SJSA1 (cell line): ENCODE measurements around a stretch of chr2.

DNA sequence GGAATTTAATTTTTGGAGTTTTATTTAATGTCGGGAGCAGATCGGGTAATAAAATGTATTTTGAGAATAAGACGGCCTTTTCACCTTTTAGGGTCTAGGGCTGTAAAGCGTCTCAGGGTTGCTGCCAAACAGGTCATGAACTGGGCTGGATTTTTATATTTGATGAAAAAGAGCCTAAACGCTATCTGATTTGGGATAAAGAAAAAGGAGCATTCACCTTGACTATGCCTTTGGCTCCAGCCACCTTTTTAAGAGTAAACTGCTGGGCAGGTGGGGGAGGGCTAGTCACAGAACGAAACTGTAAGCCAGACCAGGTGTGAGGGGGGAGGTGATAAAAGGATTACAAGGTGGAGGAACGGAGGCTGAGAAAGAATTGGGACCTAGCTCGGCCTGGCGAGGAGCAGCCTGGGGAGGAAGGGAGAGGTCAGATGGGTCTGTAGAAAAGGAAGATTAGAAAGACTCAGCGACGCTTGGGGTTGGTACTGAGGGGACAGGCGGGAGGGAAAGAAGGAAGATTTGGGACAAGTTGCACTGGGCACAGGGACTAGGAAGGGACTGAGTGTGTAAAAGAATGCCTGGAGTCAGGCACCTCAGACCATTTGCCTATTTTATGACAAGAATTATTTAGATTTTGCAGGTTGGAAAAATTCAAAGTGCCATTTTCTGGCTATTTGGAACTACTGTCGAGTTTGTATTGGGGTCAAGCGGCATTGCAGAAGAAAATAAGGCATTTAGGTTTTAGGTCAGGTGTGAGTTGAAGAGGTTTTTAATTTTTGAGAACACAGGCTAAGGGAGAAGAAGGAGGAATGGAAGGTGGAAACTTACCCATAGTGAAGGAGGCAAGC lies 805.3 kb upstream of the ID2 start:
- RAMPAGE, long total RNA: no peak

GRCh38 chr2:7877706-7878655 lies 803.9 kb upstream of the ID2 start:
- RAMPAGE, long total RNA: no peak

DNA sequence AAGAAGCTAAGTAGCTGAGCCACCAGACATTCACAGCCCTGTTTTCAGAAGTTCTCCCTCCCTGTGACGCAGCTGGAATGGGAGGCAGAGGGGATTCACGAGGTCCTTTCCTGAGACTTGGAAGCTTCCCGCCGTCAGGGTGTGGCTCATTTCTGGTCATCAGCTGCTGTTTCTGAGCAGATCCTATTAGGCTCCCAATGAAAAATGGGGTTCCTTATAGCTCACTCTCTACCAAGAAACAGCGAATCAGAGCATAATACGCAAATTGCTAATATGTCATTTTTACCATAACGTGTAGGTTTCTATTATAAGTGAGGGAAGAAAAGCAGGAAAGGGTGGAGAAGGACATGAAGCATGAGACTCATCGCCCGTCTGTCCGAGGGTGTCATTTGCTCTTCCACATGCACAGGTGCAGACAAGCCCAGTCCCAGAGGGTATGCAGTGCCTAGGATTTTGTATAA lies 559.2 kb upstream of the ID2 start:
- RAMPAGE, long total RNA: no peak

DNA sequence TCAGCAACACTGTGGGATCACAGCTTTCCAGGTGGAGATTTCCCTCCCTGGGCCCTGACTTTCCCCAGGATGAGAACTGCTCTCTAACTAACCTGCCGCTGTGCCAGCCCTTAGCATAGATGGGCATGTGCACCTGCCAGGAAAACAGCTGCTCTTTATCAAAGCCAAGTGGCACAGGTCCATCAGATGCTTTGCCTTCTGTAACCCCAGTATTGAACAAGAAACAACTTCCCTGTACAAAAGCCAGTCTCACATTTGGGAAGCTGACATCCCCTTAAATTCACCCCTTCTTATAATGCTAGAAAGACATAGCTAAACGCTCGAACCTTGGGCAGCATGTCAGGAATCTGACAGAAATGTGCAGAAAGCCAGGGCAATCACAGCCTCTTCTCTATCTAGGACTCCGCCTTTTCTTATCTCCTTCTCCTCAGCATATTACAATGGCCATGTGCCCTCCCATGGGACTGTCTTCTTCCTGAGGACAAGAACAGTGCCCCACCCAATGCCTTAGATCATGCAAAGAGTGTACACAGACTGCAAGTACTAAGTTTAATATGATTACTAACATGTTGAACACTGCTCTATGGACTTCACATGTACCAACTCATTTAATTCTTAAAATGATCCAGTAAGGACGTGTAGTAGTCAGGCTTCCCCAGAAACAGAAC lies 535.3 kb upstream of the ID2 start:
- RAMPAGE, long total RNA: no peak

- RAMPAGE, long total RNA: no peak
Measured at GRCh38 chr2:8238842-8239380, 442.9 kb upstream of the ID2 start.

- RAMPAGE, long total RNA: no peak
Measured at GRCh38 chr2:8412029-8412635, 269.7 kb upstream of the ID2 start.

DNA sequence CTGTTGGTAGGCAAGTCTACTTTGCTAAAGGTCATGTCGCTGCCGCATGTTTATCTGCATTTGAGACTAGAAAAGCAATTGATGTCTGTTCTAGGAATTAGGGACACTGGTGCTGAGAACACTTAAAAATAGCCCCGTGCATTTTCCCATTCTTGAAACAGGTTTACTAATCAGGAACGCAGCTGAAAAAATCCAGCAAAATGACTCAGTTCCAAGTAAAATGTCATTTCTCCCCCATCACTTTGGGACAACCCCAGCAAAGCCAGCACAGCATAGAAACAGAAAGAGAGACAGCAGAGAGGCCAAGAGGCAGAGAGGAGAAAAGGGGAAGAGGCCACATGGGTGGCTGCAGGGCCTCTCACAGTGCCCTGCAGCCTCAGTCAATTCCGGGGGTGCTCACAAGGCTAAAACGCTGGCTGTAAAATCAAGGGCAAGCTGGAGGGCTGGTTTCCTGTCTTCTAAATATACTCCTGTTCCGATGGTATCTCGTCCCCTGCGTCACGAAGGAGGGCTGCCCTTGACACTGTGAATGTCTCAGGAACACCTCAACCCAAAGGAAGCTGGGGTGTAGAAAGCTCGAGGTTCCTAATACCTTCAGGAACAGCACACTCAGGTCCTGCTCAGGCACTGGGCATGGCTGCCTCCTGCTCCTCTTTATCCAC lies 166.6 kb upstream of the ID2 start:
- RAMPAGE, long total RNA: no peak

DNA sequence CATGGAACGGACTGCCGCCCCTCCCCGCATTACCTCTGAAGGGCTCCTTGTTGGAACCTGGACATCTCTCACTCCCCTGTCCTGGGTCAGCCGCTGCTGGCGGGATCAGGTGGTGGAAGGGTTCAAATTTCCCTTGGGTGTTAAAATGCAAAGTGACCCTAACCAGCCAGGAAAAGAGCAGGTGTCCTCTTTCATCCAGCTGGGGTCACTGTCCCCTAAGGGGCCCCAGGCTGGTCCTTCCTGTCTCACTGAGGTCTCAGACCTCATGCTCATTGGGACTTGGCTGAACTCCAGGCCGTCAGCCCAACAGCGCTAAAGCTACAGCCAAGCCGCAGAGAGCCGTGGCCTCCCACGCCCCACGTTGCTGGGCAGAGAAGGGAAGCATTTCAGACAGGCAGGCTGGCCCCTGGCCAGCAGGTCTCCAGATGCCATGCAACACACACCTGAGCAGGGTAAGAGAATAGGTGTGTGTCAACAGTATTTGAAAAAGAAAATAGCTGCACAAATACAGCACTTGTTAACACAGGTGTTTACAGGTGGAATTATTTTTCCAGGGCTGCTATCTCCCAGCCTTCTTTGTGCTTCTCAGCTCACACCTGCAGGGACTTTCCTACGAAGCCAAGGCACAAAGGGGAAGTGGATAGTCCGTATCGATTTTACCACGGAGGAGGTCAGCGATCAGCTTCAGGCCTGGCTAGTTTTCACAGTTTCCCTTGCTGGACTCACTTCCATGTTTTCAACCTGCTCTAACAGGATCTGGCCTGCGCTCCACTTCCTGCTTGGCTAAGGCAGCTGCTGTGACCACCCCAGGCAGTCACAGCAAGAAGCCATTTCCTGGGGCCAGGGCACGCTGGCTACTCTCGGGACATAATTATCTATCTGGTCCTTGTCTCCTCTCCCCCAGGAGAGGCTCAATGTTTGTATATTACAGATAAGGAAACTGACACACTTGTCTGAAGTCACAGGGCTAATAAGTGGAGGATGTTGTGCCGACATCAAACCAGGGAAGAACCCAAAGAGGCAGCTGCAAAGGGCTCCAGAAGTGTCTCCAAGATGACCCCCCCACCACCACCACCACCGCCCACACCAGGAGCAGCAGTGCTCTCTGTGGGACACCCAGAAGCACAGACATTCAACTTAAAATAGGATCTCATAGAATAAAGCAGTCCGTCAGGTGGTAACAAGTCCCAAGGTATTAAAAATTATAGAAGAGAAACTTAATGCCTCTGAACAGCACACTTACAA lies 156.0 kb upstream of the ID2 start:
- RAMPAGE, long total RNA: no peak

GRCh38 chr2:8663966-8664291 lies 17.9 kb upstream of the ID2 start:
- RAMPAGE, long total RNA: no peak

GRCh38 chr2:8680849-8681717 lies 773 bp upstream of the ID2 start:
- RAMPAGE, long total RNA: no peak

DNA sequence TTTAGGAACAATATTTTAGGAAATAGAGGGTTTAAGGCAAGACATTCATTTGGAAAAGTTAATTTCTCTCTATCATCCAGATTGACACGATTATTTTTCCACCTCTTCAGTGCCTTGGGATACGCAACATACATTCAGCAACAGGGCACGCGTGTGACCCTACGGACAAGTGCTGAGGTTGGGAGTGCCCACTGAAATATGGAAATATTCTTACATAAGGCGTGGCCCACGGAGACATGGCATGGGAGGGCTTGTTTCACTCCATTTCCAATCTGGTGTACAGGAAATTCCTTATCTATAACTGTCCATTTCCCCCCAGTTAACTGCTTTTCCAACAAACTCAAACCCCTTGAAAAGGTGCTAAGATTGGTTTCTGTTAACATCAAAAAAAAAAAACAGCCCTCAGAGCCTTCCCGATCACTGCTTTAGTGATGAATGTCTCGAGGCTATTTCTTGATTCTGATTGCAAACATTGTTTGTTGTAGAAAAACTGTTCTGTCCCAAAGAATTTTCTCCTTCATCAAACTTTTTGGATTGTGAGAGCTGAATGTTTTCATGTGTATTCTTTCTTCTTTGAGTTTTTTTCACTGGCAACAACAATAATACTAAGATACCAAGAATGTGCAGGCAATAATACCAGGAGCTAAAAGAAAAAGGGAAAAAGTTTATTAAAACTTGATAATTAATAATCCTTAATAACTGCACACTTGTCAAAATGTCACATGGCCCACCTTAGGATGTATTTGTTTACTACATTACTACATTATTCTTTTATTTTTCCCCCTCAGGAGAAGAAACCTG lies 21.0 kb upstream of the KIDINS220 start:
- RAMPAGE, long total RNA: no peak

GRCh38 chr2:8897012-8897956 lies 59.9 kb upstream of the KIDINS220 start:
- RAMPAGE, long total RNA: no peak

DNA sequence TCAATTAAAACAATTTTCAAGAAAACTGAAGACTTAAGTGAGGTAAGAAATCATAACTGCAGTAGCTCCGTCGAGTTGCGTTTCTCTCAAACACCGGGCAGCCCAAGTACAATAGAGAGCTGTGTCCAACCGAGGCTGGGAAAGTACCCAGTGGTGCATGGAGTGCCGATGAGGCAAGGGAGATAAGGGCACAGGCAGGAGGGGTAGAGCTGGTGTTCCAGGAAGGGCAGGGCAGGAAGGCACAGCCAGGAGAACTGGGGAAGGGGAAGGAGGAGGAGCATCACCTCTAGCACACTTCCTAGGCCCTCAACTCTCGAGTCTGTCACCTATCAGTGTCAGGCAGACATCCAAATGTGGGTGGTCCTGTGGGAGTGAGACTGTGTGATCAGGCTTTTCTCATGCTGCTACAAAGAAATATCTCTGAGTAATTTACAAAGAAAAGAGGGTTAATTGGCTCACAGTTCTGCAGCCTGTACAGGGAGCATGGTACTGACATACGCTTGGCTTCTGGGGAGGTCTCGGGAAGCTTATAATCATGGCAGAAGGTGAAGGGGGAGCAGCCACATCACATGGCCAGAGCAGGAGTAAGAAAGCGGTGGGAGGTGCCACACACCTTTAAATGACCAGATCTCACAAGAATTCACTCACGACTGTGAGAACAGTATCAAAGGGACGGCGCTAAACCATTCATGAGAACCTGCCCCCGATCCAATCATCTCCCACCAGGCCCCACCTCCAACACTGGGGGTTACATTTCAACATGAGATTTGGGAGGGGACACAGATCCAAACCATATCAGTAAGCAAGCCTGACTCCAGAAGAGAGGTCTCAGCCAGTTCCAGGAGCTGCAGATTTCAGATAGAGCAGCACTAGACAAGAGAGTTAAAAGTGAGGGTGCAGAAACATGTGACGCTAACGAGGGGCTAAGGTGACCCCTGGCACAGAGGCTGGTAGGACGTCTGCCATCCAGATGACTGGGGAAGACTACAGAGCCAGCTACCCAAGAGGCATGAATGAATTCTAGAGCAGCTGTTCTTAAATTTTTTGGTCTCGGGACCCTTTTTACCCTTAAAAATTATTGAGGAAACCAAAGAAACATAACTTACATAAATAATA lies 75.7 kb downstream of the MBOAT2 start:
- RAMPAGE, long total RNA: no peak

DNA sequence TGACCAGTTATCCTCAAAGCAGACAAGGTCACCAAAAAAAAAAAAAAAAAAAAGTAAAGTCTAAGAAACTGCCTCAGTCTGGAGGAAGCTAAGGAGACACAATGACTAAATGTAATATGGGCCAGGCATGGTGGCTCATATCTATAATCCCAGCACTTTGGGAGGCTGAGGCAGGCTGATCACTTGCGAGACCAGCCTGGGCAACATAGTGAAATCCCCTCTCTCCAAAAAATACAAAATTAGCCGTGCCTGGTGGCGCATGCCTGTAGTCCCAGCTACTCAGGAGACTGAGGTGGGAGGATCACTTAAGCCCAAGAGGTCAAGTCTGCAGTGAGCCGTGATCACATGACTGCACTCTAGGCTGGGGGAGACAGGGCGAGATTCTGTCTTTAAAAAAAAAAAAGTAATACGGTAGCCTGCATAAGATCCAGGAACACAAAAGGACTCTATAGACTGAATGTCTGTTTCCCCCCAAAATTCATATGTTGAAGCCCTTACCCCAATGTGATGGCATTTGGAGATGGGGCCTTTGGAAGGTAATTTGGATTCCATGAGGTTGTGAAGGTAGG lies 17.2 kb downstream of the MBOAT2 start:
- RAMPAGE, long total RNA: no peak

- RAMPAGE, long total RNA: no peak
Measured at GRCh38 chr2:9168915-9169178, 37.8 kb upstream of the ASAP2 start.

DNA sequence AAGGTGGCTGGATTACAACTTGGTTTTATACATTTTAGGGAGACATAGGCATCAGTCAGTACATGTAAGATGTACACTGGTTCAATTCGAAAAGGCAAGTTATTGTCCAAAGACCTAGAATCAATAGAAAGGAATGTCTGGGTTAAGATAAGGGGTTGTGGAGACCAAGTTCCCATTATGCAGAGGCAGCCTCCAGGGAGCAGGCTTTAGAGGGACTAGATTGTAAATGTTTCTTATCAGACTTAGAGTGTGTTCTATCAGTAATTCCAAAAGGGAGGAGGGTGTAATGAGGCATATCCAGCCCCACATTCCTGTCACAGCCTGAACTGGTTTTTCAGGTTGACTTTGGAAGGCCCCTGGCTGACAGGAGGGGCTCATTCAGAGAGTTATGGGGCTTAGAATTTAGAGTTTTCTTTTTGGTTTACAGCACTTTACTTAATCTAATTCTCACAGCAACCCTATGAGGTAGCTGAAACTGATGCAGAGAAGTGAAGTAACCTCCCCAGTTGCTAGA lies 28.3 kb upstream of the ASAP2 start:
- RAMPAGE, long total RNA: no peak

- RAMPAGE, long total RNA: no peak
Measured at GRCh38 chr2:9209914-9210517, 3.4 kb downstream of the ASAP2 start.

GRCh38 chr2:9260383-9260852 lies 53.8 kb downstream of the ASAP2 start:
- RAMPAGE, long total RNA: no peak

- RAMPAGE, long total RNA: no peak
Measured at GRCh38 chr2:9300924-9301284, 94.3 kb downstream of the ASAP2 start.

DNA sequence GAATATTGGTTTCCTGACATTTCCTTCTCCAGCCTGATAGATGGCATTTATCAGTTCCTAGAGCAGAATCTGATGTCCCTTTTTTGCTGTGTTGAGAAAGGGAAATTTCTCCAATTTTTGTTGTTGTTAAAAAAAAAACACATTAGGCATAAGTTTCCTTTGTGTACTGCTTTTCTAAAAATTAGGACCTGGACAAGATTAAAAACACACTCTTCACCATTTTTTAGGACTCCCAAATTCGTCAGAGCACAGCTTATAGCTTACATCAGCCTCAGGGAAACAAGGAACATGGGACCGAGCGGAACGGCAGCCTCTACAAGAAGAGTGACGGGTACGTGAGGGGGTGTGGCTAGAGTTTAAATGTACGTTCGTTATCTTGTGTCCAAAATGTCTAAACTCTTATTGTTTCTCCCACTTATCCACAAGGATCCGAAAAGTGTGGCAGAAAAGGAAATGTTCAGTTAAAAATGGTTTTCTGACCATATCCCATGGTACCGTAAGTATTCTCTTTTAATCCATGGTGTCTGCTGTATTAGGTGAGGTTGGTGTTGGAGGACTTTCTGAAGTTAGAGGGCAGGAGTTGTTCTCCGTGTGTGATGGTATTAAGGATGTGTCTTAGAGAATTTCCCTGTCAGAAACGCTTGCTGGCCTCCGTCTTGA lies 78.9 kb downstream of the ITGB1BP1 start:
- RAMPAGE, long total RNA: no peak